ENCODE measurements around the genes CISD2 and ARHGEF38.

GRCh38 chr4:101025247-101026072 is 321.9 kb downstream of the PPP3CA start:
- PRO-cap, 3 experiments: no peak in any of the 3 experiments
- RAMPAGE, long total RNA, 4 experiments: no peak in any of the 4 experiments
- RRBS: no CpG with 5 or more reads among the region's 11 CpGs

DNA sequence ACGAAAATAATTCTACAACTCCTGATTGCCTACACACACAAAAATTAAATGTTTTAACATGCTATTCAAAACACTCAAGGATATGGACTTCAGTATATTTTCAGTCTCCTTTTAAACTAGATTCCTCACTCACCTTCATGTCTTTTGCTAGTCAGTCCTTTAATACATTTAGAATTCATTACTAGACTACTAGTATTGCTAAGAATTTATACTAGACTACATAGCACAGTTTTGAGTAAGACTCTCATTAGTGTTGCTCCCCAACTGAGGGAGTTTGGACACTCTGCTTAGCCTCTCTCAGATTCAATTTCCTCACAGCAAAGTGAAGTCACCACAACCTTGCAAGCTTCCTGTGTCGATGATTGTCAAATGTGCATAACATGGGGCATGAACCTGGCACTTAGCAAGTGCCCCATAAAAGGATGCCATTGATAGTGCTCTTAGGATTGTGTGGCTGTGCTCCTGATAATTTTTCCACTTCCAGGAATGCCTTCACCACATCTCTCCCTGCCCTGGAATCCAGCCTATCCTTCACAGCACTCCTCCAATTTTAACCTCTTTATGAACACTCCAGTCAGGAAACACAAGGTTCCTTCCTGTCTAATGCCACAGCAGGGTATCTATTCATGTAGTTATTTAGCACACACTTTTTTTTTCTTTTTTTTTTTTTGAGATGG is 309.5 kb downstream of the PPP3CA start:
- PRO-cap, 3 experiments: no peak in any of the 3 experiments
- RAMPAGE, long total RNA, 4 experiments: no peak in any of the 4 experiments
- RRBS: no CpG with 5 or more reads among the region's 2 CpGs

DNA sequence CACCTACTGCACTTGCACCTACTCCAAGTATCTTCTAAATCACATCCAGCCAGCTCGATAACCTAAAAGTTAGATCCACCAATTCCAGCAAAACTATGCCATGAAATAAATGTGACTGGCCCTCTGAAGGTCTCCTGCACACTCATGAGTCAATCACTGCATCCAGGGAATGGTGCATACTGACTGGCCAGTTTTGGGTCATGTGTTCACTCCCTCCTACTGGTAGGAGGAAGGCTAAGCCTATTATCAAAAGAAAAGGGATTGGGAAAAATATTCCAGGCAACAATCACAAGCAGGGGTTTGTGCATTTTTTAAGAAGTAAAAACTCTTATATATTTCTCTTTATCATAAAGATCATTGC is 222.0 kb downstream of the PPP3CA start:
- PRO-cap, 3 experiments: no peak in any of the 3 experiments
- RAMPAGE, long total RNA, 4 experiments: no peak in any of the 4 experiments
- RRBS: no CpG with 5 or more reads among the region's 1 CpG

- PRO-cap, 3 experiments: no peak in any of the 3 experiments
- RAMPAGE, long total RNA, 4 experiments: no peak in any of the 4 experiments
- RRBS: no CpG with 5 or more reads among the region's 3 CpGs
Observed at GRCh38 chr4:101127040-101127853, 220.1 kb downstream of the PPP3CA start.

GRCh38 chr4:102500018-102500734 is 983 bp upstream of the NFKB1 start:
- PRO-cap, 3 experiments: peak in 2 of 3 experiments; most common plus-strand start chr4:102500499 (in 2)
- RAMPAGE, long total RNA, 4 experiments: no peak in any of the 4 experiments
- RRBS: 27% methylated on average over 1 of the region's 10 CpGs

DNA sequence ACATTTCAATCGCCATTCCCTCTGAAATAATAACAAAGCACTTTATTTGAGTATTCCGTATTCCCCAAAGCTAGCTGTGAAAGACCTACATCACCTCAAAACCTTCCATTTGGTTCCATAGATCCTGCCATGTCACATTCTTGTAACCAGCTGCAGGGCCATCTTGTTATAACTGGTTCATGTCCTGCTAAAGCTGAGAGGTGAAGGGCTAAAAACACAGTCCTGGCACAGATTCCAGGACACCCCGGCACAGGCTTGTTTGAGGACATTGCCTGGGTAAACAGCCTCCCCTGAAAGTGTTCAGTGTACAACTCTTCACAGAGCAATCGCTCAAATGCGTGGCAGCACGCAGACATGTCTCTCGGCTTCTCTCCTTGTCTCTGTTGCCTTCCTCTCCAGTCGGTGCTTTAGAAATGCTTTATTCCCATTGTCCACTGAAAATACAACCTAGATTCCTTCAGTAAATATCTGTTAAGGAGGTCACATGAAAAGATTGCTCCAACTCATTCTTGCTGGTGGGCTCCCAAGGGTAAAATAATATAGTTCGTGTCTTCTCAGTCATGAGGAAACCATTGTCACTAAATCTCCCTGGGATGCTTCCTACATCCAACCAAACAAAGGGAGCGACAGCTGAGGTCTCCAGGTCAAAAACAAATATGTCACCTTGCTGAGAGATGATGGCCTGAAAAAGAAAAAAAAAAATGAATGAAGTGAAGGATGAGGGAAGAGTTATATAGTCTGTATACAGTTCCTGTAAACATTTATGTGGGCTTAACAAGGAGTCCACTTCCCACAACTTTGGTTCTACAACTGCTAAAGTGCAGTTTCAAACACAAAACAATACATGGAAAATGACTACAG is 128.9 kb downstream of the MANBA start:
- PRO-cap, 3 experiments: no peak in any of the 3 experiments
- RAMPAGE, long total RNA, 4 experiments: start-site peak on the minus strand in 1 of 4 experiments, centred at position 410 of the sequence, 57 reads per replicate
- RRBS: no CpG with 5 or more reads among the region's 10 CpGs

DNA sequence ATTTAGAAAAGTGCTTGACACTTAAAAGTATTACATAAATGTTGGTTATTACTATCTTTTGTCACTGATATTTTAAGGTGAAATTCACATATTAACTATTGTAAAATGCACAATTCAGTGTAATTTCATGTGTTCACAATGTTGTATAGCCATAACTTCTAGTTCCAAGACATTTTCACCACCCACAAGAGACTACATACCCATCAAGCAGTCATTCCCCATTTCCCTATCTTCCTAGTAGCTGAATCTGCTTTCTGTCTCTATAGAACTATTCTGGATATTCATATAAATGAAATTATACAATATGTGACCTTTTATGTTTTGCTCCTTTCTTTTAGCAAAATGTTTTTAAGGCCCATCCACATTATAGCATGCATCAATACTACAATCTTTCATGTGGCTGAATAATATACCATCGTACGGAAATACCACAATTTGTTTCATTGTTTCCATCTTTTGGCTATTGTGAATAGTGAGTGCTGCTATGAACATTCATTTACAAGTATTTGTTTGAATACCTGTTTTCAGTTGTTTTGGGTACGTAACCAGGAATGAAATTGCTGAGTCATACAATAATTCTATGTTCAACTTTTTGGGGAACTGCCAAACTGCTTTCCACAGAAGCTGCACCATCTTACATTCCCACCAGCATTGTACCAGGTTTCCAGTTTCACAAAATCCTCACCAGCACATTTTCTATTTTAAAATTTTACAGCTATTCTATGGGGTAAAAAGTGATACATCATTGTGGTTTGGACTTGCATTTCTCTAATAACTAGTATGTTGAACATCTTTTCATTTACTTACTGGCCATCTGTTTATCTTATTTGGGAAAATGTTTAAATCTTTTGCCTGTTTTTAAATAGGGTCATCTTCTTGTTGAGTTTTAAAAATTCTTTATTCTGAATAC is 28.5 kb upstream of the MANBA start:
- PRO-cap, 3 experiments: no peak in any of the 3 experiments
- RAMPAGE, long total RNA, 4 experiments: no peak in any of the 4 experiments
- RRBS: no CpG with 5 or more reads among the region's 3 CpGs

- PRO-cap, 3 experiments: no peak in any of the 3 experiments
- RAMPAGE, long total RNA, 4 experiments: no peak in any of the 4 experiments
- RRBS: no CpG with 5 or more reads among the region's 6 CpGs
Observed at GRCh38 chr4:102792175-102793132, 31.7 kb upstream of the MANBA start.

DNA sequence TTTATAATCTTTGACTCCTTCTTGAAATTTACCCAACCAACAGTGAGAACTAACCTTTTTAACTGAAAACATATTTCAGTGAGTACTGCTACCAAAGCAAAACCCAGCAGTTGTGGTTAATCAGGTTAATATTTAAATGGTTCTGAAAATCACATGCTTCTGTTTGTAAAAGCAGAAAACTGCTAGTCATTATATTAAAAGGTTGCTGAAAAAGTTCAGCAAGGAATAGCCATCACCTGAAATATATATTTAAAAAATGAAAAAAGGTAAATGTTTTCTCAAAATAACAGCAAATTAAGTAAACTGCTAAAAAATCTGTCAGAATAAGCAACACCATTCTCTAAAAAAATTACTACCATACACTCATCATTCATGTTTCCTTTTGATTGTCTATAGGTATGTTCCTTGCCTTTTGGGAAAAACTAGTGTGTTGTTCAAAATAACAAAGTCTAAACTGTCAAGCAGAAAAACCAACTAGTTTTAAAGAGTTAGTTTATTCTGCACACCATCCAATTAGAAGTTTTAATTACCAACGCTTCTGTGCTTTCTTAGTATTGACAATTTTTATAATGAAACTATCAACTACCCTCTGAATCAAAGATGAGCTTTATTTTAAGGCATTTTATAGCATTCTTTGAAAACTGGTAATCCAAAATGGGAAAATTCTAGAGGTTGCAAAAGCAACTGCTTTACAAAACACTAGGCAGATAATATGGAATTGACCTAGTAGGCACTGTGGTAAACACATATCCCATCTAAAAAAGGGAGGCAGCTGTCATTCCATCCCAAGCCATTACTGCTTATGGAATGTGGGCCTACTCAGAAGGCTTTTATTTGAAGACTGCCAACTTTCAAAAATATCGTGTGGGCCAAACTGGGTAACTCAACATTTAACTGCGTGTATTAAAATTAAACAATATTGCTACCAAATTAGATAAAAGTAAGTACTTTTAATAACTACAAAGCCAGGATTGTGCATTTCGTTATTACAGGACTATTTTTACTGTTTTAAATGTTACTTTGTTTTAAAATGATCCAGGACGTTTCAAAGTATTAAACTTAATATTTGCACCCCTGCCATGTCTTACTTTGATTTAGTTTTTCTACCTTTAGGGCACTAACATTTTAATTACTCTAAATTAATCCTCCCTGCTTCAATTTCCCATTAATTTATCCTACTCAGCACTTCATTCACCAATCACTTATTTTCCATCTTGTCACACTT is 19.5 kb downstream of the UBE2D3 start:
- PRO-cap, 3 experiments: no peak in any of the 3 experiments
- RAMPAGE, long total RNA, 4 experiments: no peak in any of the 4 experiments
- RRBS: no CpG with 5 or more reads among the region's 5 CpGs

- PRO-cap, 3 experiments: no peak in any of the 3 experiments
- RAMPAGE, long total RNA, 4 experiments: no peak in any of the 4 experiments
- RRBS: no CpG with 5 or more reads among the region's 3 CpGs
Observed at GRCh38 chr4:102813528-102814306, 13.6 kb downstream of the UBE2D3 start.

DNA sequence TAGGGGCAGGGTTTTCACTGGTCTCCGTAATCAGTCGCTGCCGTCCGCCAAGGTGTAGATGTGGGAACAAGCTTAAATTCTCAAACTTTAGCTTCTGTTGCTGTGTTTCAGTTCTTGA is 1.1 kb upstream of the UBE2D3 start:
- PRO-cap, 3 experiments: no peak in any of the 3 experiments
- RAMPAGE, long total RNA, 4 experiments: no peak in any of the 4 experiments
- RRBS: no CpG with 5 or more reads among the region's 4 CpGs

DNA sequence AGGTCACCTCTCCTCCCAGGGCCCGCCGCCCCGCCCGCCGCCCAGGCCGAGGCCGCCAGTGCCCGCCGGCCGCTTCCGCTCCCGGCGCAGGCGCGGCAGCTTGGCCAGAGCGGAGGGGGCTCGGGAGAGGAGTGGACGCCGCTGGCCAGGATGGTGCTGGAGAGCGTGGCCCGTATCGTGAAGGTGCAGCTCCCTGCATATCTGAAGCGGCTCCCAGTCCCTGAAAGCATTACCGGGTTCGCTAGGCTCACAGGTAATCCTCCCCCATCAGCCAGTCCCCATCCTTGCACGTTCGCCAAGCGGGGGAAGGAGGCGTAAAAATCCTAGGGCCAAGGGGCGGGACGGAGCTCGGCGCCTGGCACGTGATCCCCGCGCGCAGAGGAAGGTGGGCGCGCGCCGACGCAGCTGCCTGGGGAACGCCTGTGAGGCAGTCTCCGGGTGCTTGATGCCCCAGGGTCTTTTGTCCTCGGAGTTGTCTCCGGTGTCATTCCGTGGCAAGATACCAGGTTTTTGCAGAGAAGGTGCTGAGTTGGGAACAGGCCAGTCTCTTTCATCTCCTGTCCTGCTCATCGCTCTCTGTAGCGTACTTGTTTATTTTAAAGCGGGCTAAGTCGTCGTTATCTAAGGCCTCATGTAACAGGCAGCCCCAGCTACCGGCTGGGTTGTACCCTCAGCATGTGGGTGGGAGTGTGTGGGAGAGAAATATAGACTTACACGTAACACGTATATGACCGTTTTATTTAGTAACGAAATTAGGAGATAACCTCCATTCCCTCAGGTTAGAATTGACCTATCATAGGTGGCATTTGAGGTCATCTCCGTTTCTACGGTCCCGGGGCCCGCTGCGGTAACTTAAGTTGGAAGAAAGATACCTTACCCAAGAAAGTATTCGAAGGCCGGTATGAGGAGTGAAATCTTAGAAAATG is at the start of gene CISD2:
Gene CISD2 (plus strand): TSS at position 58 of the 926 bp plus-strand sequence.
- PRO-cap, 3 experiments: peak in 3 of 3 experiments; most common plus-strand start position 107 of the sequence (in 3); most common minus-strand start position 294 of the sequence (in 3)
- RAMPAGE, long total RNA, 4 experiments: start-site peak on the plus strand in 4 of 4 experiments, centred at positions 72 to 93 of the sequence, 535 to 1,415 reads per replicate
- RRBS: 2% methylated on average over 10 of the region's 64 CpGs

DNA sequence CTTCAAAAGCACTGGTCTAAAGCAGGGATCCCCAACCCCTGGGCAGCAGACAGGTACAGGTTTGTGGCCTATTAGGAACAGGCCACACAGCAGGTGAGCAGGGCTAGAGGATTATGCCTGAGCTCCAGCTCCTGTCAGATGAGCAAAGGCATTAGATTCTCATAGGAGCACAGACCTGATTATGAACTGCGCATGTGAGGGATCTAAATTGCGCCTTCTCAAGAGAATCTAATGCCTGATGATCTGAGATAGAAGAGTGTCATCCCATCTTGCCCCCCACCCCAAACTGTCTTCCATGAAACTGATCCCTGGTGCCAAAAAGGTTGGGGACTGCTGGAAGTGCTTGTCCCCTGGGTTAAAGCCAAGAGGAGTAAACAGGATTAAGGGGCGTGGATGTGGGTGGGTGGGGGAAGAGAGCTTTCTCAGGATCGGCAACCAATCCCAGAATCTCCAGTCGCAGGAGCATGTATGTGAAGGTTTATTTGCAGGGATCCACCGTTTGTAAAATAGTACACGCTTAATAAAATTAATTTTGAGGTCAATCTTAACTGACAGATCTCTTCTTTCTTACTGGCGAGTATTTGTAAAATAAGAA is 648 bp downstream of the SLC9B1 start:
- PRO-cap, 3 experiments: peak in 2 of 3 experiments; most common plus-strand start position 438 of the sequence (in 2); most common minus-strand start position 285 of the sequence (in 1)
- RAMPAGE, long total RNA, 4 experiments: no peak in any of the 4 experiments
- RRBS: no CpG with 5 or more reads among the region's 8 CpGs

- PRO-cap, 3 experiments: no peak in any of the 3 experiments
- RAMPAGE, long total RNA, 4 experiments: no peak in any of the 4 experiments
Observed at GRCh38 chr4:103151102-103151493, 47.0 kb downstream of the CENPE start.

DNA sequence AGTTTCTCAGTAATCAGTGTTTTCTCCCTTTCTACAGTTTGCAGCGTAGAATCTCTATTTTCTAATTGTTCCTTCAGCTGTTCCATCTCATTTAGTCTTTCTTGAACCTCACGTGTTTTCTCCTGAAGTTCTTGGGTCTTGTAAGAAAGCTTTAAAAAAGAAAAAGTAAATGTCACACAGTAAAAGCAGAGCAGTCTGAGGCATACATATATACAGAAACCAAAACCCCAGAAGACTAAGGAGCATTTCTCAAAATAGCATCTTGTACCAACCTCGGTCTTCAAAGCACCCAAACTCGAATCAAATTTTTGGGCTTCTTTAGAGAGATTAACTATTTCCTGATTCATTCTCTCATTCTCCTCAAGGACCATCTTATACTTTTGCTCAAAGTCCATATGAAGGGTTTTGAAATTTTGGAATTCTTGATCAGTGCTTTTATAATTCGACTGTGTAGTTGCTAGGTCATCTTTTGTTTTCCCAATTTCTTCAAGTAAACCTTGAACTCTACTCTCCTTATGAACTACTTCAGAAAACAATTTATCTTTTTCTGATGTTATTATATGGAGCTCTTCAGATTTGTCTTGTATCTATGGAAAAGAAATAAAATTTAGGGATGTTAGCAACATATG is 39.3 kb downstream of the CENPE start:
- PRO-cap, 3 experiments: no peak in any of the 3 experiments
- RAMPAGE, long total RNA, 4 experiments: start-site peak on the minus strand in 1 of 4 experiments, centred at position 334 of the sequence, 6 reads per replicate
- RRBS: no CpG with 5 or more reads among the region's 5 CpGs

- PRO-cap, 3 experiments: no peak in any of the 3 experiments
- RAMPAGE, long total RNA, 4 experiments: no peak in any of the 4 experiments
- RRBS: no CpG with 5 or more reads among the region's 16 CpGs
Observed at GRCh38 chr4:103255524-103256024, 57.4 kb upstream of the CENPE start.

- PRO-cap, 3 experiments: no peak in any of the 3 experiments
- RAMPAGE, long total RNA, 4 experiments: no peak in any of the 4 experiments
- RRBS: no CpG with 5 or more reads among the region's 3 CpGs
Observed at GRCh38 chr4:103422924-103423619, 224.9 kb upstream of the CENPE start.

DNA sequence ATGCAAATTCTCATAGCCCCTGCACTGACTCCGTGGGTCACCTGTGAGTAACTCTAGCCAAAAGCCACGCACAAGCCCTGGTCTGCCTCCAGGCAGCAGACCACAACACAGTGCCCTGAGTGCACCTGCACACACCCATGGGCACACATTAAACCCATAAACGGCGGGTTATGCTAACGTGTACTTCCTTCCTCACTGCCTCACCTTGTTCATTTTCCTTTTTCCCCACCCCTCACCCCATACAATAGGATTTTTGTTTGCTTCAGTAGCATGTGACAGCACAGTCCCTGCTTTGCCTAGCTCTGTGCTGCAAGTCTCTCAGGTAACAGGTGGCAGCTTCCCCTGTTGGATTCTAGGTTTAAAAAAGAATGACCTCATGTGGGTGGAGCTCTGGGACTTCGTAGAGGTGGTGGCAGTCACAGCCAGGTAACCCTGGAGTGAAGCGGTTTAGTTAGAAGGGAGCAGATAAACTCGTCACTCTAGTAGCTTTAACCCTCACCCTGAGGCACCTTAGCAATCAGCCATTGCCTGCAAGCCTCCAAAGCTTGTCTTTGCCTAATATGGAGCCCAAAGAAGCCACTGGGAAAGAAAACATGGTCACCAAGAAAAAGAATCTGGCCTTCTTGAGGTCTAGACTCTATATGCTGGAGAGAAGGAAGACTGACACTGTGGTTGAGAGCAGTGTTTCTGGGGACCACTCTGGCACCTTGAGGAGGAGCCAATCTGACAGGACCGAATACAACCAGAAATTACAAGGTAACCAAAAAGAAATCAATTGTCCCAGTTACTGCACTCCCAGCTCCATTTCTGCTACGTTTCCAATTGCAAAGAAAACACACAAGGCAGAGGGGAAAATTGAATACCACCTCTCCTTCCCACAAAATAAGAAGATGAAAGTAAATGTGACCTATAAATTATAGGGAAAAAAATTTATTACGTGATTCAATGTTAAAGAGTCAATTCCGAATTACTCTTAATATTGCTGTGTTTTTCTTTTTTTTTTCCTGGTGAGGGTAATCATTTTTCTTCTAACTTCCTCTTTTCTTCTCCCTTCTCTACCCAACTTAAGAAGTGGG is at the start of gene ARHGEF38:
Gene ARHGEF38 (plus strand): TSS at position 415 of the 1,076 bp plus-strand sequence.
- PRO-cap, 3 experiments: no peak in any of the 3 experiments
- RAMPAGE, long total RNA, 4 experiments: no peak in any of the 4 experiments
- RRBS: no CpG with 5 or more reads among the region's 12 CpGs

GRCh38 chr4:105586555-105587287 is 34.3 kb downstream of the ARHGEF38 start:
- PRO-cap, 3 experiments: no peak in any of the 3 experiments
- RAMPAGE, long total RNA, 4 experiments: no peak in any of the 4 experiments
- RRBS: no CpG with 5 or more reads among the region's 6 CpGs

GRCh38 chr4:105701155-105701443 is 7.4 kb downstream of the INTS12 start:
- PRO-cap, 3 experiments: no peak in any of the 3 experiments
- RAMPAGE, long total RNA, 4 experiments: no peak in any of the 4 experiments
- RRBS: no CpG with 5 or more reads among the region's 1 CpG